Foreskin fibroblast (primary cell): ENCODE results near the gene SCP2.

DNA sequence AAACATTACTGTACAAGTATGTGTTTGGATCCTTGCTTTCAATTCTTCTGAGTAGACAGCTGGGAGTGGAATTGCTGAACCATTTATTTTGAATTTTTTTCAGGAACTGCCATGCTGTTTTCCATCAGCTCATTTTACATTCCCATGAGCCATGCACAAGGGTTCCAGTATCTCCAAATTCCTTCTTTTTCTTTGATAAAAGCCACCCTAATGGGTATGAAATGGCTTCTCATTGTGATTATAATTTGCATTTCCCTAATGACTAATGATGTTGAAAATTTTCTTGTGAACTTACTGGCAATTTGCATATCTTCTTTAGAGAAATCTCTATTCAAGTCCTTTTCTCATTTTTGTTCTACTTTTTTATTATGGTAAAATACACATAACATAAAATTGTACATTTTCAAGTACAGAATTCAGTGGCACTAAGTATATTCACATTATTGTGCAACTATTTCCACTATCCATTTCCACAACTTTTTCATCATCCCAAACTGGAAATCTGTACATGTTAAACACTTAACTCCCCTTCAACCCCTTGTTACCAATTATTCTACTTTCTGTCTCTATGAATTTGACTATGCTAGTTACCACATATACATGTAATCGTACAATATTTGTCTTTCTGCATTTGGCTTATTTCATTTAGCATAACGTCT lies 19.5 kb downstream of the EPS15 start:
- RRBS, result no CpG with 5 or more reads among the region's 2 CpGs

- RRBS, result no CpG with 5 or more reads among the region's 4 CpGs
Measured at GRCh38 chr1:51514416-51515089, 4.5 kb downstream of the EPS15 start.

- RRBS, result no CpG with 5 or more reads among the region's 2 CpGs
Measured at GRCh38 chr1:51534279-51534703, 15.2 kb upstream of the EPS15 start.

GRCh38 chr1:51583311-51583973 lies 33.5 kb upstream of the OSBPL9 start:
- RRBS, result no CpG with 5 or more reads among the region's 11 CpGs

GRCh38 chr1:51642895-51643241 lies 26.0 kb downstream of the OSBPL9 start:
- RRBS, result no CpG with 5 or more reads among the region's 2 CpGs

DNA sequence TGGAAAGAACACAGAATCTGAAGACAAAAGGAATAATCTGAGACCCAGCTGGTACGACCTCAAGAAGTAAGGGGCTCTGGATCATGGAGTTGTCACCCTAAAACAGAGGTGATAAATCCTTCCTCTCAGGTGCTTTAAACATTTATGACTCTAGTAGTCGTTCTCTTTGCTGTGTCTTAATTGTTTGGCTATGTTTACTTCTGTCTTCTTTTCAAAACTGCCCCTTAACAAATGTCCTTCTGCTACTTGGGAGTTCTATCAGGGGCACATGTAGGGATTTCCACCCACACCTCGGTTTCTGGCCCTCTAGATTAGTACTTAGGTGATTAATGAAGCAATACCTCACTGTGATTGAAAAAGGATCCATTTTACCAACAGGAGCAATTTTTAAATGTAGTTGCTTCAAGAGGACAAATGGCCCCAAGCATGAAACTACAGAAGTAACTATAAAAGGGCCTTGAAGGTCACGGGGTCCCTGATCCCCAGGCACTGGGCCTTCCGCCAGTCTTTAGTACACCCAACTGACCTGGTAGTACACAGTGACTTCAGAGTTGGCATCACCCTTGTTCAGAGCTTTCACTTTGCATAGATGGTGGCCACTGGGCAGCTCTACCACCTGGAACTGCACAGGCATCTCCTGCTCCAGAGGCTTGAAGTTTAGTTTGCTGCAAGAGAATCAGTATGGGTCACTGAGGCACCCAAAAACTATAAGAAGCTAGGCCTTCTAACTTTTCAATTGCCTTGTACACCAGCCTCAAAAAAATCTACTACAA lies 84.4 kb downstream of the NRDC start:
- RRBS, result no CpG with 5 or more reads among the region's 5 CpGs

GRCh38 chr1:52005619-52005958 lies 15.1 kb upstream of the RAB3B start:
- RRBS, result no CpG with 5 or more reads among the region's 3 CpGs

DNA sequence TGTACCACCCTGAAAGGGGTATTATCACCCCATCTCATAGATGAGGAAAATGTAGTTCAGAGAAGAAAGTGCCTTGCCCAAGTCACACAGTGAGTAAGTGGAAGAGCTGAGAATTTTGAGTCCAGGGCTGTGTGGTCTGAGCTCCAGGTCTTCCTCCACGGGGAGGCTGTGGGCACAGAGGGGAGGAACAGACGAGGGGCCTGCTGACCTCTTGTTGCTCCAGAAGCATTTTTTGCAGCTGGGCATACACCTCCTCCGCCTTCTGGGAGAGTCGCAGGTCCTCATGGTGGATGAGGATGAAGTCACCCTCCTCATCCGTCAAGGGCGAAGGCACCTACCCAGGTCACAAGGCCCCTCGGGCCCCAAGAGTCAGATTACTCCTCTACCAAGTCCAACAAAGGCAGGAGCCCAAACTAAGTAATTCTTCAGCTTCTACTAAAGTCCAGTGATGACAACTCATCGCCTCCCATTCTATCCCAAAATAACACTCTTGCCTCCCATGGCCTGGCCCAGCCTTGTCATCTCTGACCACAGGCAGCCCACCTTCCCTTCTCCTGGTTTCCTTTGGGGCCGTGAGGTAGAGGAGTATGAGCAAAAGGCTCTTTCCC lies 9.1 kb downstream of the CC2D1B start:
- RRBS, result no CpG with 5 or more reads among the region's 9 CpGs

- RRBS, result no CpG with 5 or more reads among the region's 7 CpGs
Measured at GRCh38 chr1:52409168-52409607, 4.8 kb downstream of the PRPF38A start.

DNA sequence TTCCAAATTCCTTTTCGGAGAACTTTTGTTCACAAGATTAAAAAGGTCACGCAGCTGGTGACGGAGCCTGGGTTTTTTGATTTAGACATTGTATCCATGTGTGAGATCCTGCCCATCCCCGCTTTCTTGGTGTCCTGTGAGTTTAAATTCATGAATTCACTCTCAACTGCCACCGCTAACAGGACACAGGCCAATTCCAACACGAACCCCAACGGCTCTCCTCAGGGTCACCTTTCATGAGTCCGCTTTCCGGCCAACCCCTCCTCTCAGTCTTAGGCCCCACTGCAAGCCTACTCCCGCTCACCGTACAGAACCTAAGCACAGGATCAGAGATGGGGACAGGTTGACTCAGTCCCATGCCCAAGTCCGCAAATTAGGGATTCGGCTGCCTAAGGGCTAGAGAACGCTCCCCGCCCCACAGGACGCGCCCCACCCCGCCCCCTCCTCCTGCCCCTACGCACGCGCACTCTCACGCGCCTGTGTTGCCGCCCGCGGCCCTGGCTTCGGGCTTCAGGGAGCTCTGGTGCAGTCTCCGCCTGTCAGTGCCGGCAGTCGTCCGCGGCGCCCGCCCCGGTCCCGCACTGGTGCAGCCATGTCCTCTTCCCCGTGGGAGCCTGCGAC lies at the start of gene SCP2:
SCP2 (plus strand) TSS at position 472 of the 621 bp plus-strand sequence.
- RRBS, result 0% methylated on average over 4 of the region's 38 CpGs

GRCh38 chr1:53047027-53047321 lies 15.0 kb upstream of the PODN start:
- RRBS, result no CpG with 5 or more reads among the region's 2 CpGs

DNA sequence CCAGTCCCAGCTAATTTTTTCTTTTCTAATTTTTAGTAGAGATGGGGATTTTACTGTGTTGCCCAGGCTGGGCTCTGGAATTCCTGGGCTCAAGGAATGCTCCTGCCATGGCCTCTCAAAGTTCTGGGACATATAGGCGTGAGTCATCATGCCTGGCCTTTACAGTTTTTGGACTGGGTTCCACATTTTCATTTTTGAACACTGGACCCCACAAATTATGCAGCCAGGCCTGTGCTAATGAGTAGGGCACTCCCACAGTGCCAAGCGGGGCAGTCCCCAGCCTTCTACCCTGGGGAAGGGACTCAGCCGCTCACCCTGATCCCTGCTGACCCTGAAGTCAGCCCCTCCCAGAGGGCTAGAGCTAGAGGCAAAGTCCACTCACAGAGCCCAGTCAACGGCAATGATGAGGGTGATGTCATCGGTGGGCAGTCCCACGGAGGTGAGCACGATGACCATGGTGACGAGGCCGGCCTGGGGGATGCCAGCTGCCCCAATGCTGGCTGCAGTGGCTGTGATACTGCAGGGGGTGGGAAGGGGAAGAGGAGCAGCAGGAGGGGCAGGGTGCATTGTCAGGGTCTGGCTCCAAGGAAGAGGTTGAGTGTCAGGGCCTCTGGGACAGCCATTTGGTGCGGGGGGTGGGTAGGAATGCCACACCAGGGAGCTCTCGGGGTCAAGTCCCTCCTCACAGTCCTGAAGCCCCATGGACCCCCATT lies 27.6 kb downstream of the PODN start:
- RRBS, result no CpG with 5 or more reads among the region's 11 CpGs

DNA sequence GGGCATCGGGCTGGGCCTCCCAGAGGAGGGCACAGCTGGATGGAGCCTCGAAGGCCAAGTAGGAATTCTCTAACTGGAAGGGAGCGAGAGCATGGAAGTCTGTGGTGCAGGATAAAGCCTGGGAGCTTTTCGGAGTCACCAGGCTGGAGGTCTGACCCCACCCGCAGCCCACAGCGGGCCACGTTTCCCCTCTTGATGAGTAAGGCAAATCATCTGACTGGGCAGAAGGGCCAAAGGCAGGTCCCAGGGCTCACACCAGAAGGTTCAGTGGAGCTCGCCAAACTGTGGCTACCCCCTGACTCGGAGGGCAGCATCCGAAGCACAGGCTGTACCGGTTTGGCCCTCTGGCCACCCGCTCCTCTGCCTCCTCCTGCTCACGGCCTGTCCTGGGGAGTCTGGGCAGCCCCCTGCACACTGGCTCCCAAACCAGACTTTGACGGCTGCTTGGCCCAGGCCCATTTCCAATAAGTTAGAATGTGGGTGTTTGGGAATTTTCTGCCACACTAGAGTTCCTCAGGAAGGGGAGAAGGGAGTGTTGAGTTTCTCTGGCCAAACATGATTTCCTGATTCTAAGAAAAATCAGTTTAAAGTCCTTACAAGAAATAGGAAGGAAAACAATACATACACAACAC lies 18.7 kb downstream of the SLC1A7 start:
- RRBS, result no CpG with 5 or more reads among the region's 14 CpGs

GRCh38 chr1:53147126-53147501 lies 4.7 kb upstream of the SLC1A7 start:
- RRBS, result no CpG with 5 or more reads among the region's 5 CpGs

DNA sequence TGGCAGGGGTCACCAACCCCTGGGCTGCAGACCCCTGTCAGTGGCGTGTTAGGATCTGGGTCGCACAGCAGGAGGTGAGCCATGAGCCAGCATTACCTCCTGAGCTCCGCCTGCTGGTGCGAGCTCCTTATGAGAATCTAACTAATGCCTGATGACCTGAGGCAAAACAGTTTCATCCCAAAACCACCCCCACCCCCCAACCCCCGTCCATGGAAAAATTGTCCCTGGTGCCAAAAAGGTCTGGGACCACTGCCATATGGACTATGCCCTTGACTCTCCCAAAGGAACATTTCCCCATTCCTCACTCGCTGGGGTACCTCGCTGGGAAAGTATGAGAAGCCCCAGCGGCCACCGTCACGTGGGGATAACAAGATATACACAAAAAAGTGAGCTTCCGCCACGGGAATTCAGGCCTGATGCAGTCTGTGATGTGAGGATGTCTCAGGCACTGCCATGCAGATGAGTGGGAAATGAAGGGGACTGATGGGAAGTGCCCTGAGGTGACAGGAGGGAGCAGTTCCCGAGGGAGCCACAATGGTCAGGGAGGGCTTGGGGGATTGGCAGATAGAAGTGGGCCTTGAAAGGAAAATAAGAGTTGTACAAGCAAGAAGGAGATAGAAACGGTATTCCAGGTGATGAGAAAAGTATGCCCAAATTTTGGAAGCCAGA lies 6.3 kb upstream of the CPT2 start:
- RRBS, result no CpG with 5 or more reads among the region's 14 CpGs

- RRBS, result 2% methylated on average over 7 of the region's 29 CpGs
Measured at GRCh38 chr1:53196962-53197682, 498 bp downstream of the CPT2 start.

- RRBS, result 9% methylated on average over 4 of the region's 14 CpGs
Measured at GRCh38 chr1:53409935-53410564, 49.1 kb upstream of the DMRTB1 start.

- RRBS, result no CpG with 5 or more reads among the region's 9 CpGs
Measured at GRCh38 chr1:53413001-53414148, 45.8 kb upstream of the DMRTB1 start.

DNA sequence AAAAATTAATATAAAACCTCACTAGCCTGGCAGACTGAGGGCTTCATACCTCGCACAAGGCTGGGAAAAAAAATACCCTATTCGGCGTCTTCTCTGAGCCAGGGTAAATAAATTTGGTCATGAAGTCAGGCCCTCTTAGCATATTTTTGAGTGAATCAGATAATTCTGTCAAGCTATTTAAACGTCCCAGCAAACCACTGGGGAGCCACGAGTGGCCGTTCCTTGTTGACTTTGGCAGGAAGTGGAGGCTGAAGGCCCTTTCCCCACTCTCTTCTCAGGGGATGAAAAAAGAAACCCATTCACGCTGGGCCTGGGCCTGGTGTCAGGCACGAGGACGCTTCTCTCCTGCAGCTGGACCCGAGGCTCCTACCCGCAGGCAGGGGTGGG lies 53.1 kb downstream of the DMRTB1 start:
- RRBS, result no CpG with 5 or more reads among the region's 11 CpGs